ENCODE data around the gene CASK.

DNA sequence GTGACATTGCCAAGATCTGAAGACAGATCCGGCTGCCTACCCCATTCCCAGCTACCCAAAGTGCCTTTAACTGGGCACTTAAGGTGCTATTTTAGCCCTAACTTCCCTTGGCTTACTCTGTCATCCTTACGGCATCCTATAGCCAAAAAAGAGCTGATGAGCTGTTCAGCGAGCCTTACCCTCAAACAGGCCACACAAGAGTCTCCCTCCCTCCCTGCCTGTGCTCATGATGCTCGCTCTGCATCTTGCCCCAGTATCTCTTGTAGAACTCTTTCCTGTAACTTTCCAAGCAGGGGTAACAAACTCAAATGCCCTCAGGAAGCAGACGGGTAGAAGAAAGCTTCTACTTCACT lies 896 bp downstream of the CXorf38 start:
- RAMPAGE, long total RNA: no peak
- RRBS: no CpG with 5 or more reads among the region's 5 CpGs
PRO-cap:
- standard: no peak
- CoPRO, capped RNA only, 2 experiments: peak in 1 of 2 experiments; most common minus-strand start position 266 of the sequence (in 1)
- CoPRO, capped and uncapped RNA, 2 experiments: peak in 1 of 2 experiments; most common minus-strand start position 238 of the sequence (in 1)
- CoPRO, uncapped RNA only, 2 experiments: no peak in any of the 2 experiments
CAGE:
- cytosol, long polyA plus RNA: no peak
- long polyA plus RNA: no peak
- nucleolus, long total RNA: no peak
- nucleus, long polyA plus RNA: no peak

DNA sequence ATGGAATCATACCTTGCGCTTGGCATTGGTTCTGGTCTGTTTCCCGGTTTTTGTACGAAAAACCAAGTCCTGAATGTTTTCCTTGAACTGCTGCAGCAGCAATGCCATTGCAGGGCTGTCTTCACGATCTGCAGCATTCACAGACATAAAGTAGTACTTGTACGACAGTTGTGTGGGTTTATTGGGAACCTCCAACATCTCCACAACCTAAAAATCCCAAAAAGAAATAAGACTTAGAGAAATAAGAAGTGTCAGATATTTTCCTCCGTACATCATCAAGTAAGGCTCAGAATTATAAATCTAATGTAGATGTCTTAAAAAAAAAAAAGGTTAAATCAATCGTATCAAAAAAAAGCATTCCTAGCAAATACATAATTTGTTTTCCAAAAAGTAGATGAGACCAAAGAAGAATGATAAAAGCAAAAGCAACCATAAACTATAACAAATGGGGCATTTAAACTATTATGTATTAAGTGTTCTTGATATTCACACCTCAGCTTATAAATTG lies 42.6 kb downstream of the MED14 start:
- RAMPAGE, long total RNA: no peak
- RRBS: no CpG with 5 or more reads among the region's 7 CpGs
PRO-cap:
- standard: no peak
- CoPRO, capped RNA only, 2 experiments: no peak in any of the 2 experiments
- CoPRO, capped and uncapped RNA, 2 experiments: no peak in any of the 2 experiments
- CoPRO, uncapped RNA only, 2 experiments: no peak in any of the 2 experiments
CAGE:
- cytosol, long polyA plus RNA: no peak
- long polyA plus RNA: no peak
- nucleolus, long total RNA: no peak
- nucleus, long polyA plus RNA: no peak

DNA sequence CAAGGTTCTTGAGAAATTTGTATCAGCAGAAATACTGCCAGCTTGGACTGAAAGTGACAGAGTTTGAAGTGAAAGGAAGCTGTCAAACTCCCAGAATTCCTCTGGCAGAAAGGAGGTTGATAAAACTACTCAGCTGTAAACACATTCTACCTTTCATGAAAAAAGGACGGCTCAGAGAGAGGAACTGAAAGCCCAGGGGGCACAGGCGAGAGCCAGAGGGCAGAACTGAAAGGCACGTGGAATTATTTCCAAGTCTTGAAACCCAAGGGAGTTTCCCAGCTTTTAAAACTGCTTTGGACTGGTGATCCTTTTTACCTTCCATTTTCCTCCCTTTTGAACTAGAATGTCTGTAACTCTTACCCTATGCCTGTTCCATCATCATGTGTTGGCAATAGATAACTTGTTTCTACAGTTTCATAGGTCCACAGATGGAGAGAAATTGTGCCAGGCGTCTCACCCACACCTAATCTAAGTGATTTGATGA lies 14.6 kb upstream of the MED14 start:
- RAMPAGE, long total RNA: no peak
- RRBS: no CpG with 5 or more reads among the region's 4 CpGs
PRO-cap:
- standard: no peak
- CoPRO, capped RNA only, 2 experiments: no peak in any of the 2 experiments
- CoPRO, capped and uncapped RNA, 2 experiments: no peak in any of the 2 experiments
- CoPRO, uncapped RNA only, 2 experiments: no peak in any of the 2 experiments
CAGE:
- cytosol, long polyA plus RNA: no peak
- long polyA plus RNA: no peak
- nucleolus, long total RNA: no peak
- nucleus, long polyA plus RNA: no peak

DNA sequence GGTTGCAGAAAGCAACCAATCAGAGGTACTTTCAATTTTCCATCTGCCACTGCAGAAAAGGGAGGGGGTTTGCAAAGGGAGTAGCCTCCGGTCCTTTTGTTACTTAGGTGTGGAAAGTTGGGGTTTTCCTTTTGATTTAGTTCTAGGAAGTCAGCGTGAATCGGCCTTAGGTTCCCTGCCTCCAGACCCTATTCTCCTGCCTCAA lies 51.7 kb upstream of the USP9X start:
- RAMPAGE, long total RNA: no peak
- RRBS: no CpG with 5 or more reads among the region's 3 CpGs
PRO-cap:
- standard: no peak
- CoPRO, capped RNA only, 2 experiments: no peak in any of the 2 experiments
- CoPRO, capped and uncapped RNA, 2 experiments: no peak in any of the 2 experiments
- CoPRO, uncapped RNA only, 2 experiments: no peak in any of the 2 experiments
CAGE:
- cytosol, long polyA plus RNA: no peak
- long polyA plus RNA: no peak
- nucleolus, long total RNA: no peak
- nucleus, long polyA plus RNA: no peak

DNA sequence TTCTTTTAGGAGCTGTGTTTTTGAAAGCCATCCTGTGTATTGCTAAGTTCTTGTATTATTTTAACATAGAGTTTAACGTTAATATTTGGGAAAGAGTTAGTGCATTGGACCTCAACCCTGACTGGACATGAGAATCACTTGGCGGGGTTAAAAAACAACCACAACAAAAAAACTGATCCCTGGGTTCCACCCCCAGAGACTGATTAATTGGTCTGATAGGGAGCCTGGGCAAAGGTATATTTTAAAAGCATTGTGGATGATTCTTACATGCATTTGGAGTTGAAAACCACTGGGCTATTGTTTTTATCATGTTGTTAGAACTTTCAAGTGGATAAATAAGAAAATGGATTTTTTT lies 3.5 kb downstream of the USP9X start:
- RAMPAGE, long total RNA: no peak
- RRBS: no CpG with 5 or more reads among the region's 2 CpGs
PRO-cap:
- standard: no peak
- CoPRO, capped RNA only, 2 experiments: no peak in any of the 2 experiments
- CoPRO, capped and uncapped RNA, 2 experiments: no peak in any of the 2 experiments
- CoPRO, uncapped RNA only, 2 experiments: no peak in any of the 2 experiments
CAGE:
- cytosol, long polyA plus RNA: no peak
- long polyA plus RNA: no peak
- nucleolus, long total RNA: no peak
- nucleus, long polyA plus RNA: no peak

GRCh38 chrX:41101382-41101604 lies 16.0 kb downstream of the USP9X start:
- RAMPAGE, long total RNA: no peak
- RRBS: no CpG with 5 or more reads among the region's 5 CpGs
PRO-cap:
- standard: no peak
- CoPRO, capped RNA only, 2 experiments: no peak in any of the 2 experiments
- CoPRO, capped and uncapped RNA, 2 experiments: no peak in any of the 2 experiments
- CoPRO, uncapped RNA only, 2 experiments: no peak in any of the 2 experiments
CAGE:
- cytosol, long polyA plus RNA: no peak
- long polyA plus RNA: no peak
- nucleolus, long total RNA: no peak
- nucleus, long polyA plus RNA: no peak

DNA sequence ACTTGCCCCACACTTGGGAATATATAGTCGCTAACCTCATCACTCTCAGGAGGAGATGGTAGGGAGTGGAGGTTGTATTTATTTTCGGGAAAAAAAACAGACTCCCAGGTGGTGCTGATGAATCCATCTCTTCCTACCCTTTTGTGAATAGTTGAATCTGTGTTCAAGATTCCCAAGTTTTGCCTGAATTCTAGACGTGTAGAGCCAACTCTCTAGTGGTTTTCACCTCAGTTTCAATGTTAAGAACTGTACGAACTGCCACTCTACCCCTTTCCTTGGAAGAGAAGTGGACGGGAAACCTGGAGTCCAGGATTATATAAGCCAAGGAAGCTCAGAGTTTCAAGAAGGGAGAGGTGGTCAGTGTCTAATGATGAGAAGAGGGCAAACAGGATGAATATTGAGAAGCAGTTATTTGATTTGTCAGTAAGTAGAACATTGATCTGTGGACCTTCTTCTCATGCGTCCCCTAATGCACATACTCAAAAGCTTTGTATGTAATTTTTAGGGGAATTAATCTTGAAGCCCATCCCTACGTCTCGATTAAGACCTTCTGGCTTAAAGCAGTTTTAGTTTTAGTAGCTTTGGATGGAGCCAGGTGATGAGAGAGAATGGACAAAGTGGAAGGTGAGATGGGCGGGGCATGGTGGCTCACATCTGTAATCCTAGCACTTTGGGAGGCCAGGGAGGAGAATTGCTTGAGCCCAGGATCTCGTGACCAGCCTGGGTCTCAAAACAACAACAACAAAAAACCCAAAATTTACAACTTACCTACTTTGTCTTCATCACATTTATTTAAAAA lies 33.6 kb downstream of the USP9X start:
- RAMPAGE, long total RNA: no peak
- RRBS: no CpG with 5 or more reads among the region's 10 CpGs
PRO-cap:
- standard: no peak
- CoPRO, capped RNA only, 2 experiments: no peak in any of the 2 experiments
- CoPRO, capped and uncapped RNA, 2 experiments: no peak in any of the 2 experiments
- CoPRO, uncapped RNA only, 2 experiments: peak in 2 of 2 experiments; most common plus-strand start position 315 of the sequence (in 1)
CAGE:
- cytosol, long polyA plus RNA: no peak
- long polyA plus RNA: no peak
- nucleolus, long total RNA: no peak
- nucleus, long polyA plus RNA: no peak

DNA sequence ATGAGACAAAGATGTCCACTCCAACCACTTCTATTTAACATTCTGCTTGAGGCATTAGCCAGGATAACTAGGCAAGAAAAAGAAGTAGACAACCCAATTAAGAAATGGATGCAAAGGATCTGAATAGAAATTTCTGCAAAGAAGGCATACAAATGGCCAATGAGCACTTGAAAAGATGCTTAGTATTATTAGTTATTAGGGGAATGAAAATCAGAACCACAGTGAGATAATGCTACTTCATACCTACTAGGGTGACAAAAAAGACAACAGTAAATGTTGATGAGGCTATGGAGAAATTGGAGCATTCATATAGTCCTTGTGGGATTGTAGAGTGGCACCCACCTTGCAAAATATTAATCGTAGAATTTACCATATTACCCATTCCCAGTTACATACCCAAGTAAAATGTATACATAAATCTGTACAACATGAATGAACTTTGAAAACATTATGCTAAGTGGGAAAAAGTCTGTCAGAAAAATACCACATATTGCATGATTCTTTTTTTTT lies 73.8 kb downstream of the USP9X start:
- RAMPAGE, long total RNA: no peak
- RRBS: no CpG with 5 or more reads among the region's 1 CpG
PRO-cap:
- standard: no peak
- CoPRO, capped RNA only, 2 experiments: no peak in any of the 2 experiments
- CoPRO, capped and uncapped RNA, 2 experiments: no peak in any of the 2 experiments
- CoPRO, uncapped RNA only, 2 experiments: no peak in any of the 2 experiments
CAGE:
- cytosol, long polyA plus RNA: no peak
- long polyA plus RNA: no peak
- nucleolus, long total RNA: no peak
- nucleus, long polyA plus RNA: no peak

GRCh38 chrX:41189044-41189645 lies 103.9 kb downstream of the USP9X start:
- RAMPAGE, long total RNA: no peak
- RRBS: no CpG with 5 or more reads among the region's 1 CpG
PRO-cap:
- standard: no peak
- CoPRO, capped RNA only, 2 experiments: no peak in any of the 2 experiments
- CoPRO, capped and uncapped RNA, 2 experiments: no peak in any of the 2 experiments
- CoPRO, uncapped RNA only, 2 experiments: no peak in any of the 2 experiments
CAGE:
- cytosol, long polyA plus RNA: no peak
- long polyA plus RNA: no peak
- nucleolus, long total RNA: no peak
- nucleus, long polyA plus RNA: no peak

- RAMPAGE, long total RNA: no peak
- RRBS: no CpG with 5 or more reads among the region's 11 CpGs
PRO-cap:
- standard: bidirectional peak, plus-strand start at chrX:41331716, minus-strand start at chrX:41331689
- CoPRO, capped RNA only, 2 experiments: no peak in any of the 2 experiments
- CoPRO, capped and uncapped RNA, 2 experiments: no peak in any of the 2 experiments
- CoPRO, uncapped RNA only, 2 experiments: peak in 1 of 2 experiments; most common plus-strand start chrX:41331840 (in 1); most common minus-strand start chrX:41331782 (in 1)
CAGE:
- cytosol, long polyA plus RNA: no peak
- long polyA plus RNA: no peak
- nucleolus, long total RNA: no peak
- nucleus, long polyA plus RNA: no peak
Measured at GRCh38 chrX:41331449-41332052, 2.4 kb upstream of the DDX3X start.

- RAMPAGE, long total RNA: no peak
- RRBS: 3% methylated on average over 13 of the region's 83 CpGs
PRO-cap:
- standard: bidirectional peak, plus-strand start at chrX:41334614, minus-strand start at chrX:41334521; bidirectional peak, plus-strand start at chrX:41335125, minus-strand start at chrX:41335024
- CoPRO, capped RNA only, 2 experiments: peak in 2 of 2 experiments; most common plus-strand start chrX:41334614 (in 2); most common minus-strand start chrX:41334521 (in 2)
- CoPRO, capped and uncapped RNA, 2 experiments: peak in 2 of 2 experiments; most common plus-strand start chrX:41334637 (in 2); most common minus-strand start chrX:41334521 (in 2)
- CoPRO, uncapped RNA only, 2 experiments: no peak in any of the 2 experiments
CAGE:
- cytosol, long polyA plus RNA: no peak
- long polyA plus RNA: no peak
- nucleolus, long total RNA: no peak
- nucleus, long polyA plus RNA: no peak
Measured at GRCh38 chrX:41334401-41335439, 758 bp downstream of the DDX3X start.

DNA sequence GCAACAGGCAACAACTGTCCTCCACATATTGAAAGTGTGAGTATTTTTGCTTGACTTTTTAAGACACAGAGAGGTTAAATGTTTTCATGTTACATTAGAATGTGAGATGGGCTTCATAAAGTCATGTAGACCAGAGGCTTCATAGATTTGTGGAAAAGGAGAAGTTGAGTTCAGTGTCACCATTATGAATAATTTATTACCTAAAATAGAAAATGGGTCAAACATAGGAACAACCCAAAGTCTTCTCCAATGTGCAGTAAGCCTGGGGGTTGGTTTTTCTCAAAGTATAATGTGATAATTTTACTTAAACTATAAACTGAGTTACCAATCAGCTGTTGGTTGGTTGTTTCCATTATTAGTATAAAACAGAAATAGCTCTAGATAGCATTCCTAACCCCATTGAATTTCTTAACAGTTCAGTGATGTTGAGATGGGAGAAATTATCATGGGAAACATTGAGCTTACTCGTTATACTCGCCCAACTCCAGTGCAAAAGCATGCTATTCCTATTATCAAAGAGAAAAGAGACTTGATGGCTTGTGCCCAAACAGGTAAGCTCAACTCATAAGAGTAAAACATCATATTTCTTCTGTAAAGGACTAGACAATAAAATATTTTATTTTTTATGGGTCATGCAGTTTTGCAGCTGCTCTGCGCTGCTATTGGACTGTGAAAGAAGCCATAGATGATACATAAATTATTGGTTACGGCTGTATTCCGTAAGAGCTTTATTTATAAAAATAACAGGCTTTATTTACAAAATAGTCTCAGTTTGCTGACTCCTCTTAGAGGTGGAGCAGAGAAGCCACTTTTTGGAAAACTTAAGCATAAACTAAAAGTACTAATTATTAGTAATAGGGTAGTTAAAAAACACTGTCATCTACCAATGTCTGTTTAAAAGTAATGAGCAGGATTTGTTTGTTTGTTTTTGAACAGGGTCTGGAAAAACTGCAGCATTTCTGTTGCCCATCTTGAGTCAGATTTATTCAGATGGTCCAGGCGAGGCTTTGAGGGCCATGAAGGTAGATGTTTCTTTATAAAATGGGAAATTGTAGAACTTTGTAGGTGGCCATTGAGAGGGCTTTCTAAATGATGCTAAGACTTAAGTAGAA lies 9.2 kb downstream of the DDX3X start:
- RAMPAGE, long total RNA: no peak
- RRBS: no CpG with 5 or more reads among the region's 6 CpGs
PRO-cap:
- standard: no peak
- CoPRO, capped RNA only, 2 experiments: no peak in any of the 2 experiments
- CoPRO, capped and uncapped RNA, 2 experiments: no peak in any of the 2 experiments
- CoPRO, uncapped RNA only, 2 experiments: peak in 2 of 2 experiments; most common plus-strand start position 700 of the sequence (in 1)
CAGE:
- cytosol, long polyA plus RNA: no peak
- long polyA plus RNA: no peak
- nucleolus, long total RNA: no peak
- nucleus, long polyA plus RNA: no peak

- RAMPAGE, long total RNA: no peak
- RRBS: no CpG with 5 or more reads among the region's 15 CpGs
PRO-cap:
- standard: no peak
- CoPRO, capped RNA only, 2 experiments: no peak in any of the 2 experiments
- CoPRO, capped and uncapped RNA, 2 experiments: no peak in any of the 2 experiments
- CoPRO, uncapped RNA only, 2 experiments: peak in 1 of 2 experiments; most common plus-strand start chrX:41347114 (in 1)
CAGE:
- cytosol, long polyA plus RNA: no peak
- long polyA plus RNA: no peak
- nucleolus, long total RNA: no peak
- nucleus, long polyA plus RNA: no peak
Measured at GRCh38 chrX:41346723-41347594, 13.0 kb downstream of the DDX3X start.

DNA sequence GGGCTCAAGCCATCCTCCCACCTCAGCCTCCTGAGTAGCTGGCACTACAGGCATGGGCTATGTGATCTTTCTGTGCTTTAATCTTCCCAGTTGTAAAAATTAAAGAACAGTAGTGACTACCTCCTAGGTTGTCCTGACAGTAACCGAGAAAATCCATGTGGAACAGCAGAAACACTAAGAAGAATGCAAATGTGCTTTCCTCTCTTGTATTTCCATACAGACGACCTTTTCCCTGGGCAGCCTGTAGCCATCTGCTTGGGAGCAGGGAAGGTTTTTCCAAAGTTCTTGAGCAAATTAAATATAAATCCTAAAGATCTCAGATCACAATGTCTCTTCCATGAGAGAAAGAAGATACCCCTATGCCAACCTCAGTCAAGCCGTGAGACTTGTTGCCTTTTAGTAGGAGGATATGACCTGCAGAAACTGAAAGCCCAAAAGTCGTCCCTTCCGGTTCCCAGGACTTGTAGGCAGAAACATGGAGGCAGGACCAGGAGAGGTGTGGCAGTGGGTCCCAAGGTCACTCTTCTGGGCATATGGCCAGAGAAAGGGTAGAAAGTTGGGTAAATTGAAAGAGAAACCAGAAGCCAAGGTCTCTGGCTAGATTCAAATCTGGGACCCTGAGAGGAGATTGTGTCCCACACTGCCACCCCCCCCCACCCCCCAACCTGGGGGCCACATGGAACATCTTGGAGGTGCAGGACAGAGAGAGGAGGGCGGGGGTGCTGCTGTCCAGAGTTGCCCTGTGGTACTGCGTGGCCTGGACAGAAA lies 55.2 kb downstream of the DDX3X start:
- RAMPAGE, long total RNA: no peak
- RRBS: no CpG with 5 or more reads among the region's 7 CpGs
PRO-cap:
- standard: no peak
- CoPRO, capped RNA only, 2 experiments: no peak in any of the 2 experiments
- CoPRO, capped and uncapped RNA, 2 experiments: no peak in any of the 2 experiments
- CoPRO, uncapped RNA only, 2 experiments: no peak in any of the 2 experiments
CAGE:
- cytosol, long polyA plus RNA: no peak
- long polyA plus RNA: no peak
- nucleolus, long total RNA: no peak
- nucleus, long polyA plus RNA: no peak

DNA sequence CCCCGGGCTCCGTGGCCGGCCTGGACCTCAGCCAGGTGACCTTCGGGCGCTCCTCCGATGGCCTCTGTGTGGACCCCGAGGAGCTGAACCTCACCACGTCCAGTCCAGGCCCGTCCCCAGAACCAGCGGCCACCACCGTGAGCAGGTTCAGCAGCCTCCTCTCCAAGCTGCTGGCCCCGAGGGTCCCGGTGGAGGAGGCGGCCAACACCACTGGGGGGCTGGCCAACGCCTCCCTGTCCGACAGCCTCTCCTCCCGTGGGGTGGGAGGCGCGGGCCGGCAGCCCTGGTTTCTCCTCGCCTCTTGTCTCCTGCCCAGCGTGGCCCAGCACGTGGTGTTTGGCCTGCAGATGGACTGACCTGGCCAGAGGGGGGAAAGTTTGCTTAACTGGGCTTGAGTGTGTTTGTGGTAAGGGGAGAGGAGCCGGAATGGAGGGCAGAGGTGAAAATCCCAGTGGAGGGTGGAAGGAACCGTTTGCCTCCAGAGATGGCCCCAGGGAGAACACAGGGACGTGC lies 27.5 kb downstream of the NYX start:
- RAMPAGE, long total RNA: no peak
- RRBS: 37% methylated on average over 6 of the region's 26 CpGs
PRO-cap:
- standard: no peak
- CoPRO, capped RNA only, 2 experiments: no peak in any of the 2 experiments
- CoPRO, capped and uncapped RNA, 2 experiments: no peak in any of the 2 experiments
- CoPRO, uncapped RNA only, 2 experiments: no peak in any of the 2 experiments
CAGE:
- cytosol, long polyA plus RNA: no peak
- long polyA plus RNA: no peak
- nucleolus, long total RNA: no peak
- nucleus, long polyA plus RNA: no peak

- RAMPAGE, long total RNA: no peak
- RRBS: no CpG with 5 or more reads among the region's 2 CpGs
PRO-cap:
- standard: no peak
- CoPRO, capped RNA only, 2 experiments: no peak in any of the 2 experiments
- CoPRO, capped and uncapped RNA, 2 experiments: no peak in any of the 2 experiments
- CoPRO, uncapped RNA only, 2 experiments: no peak in any of the 2 experiments
CAGE:
- cytosol, long polyA plus RNA: no peak
- long polyA plus RNA: no peak
- nucleolus, long total RNA: no peak
- nucleus, long polyA plus RNA: no peak
Measured at GRCh38 chrX:41560923-41561449, 113.8 kb downstream of the NYX start.

- RAMPAGE, long total RNA: no peak
- RRBS: no CpG with 5 or more reads among the region's 5 CpGs
PRO-cap:
- standard: no peak
- CoPRO, capped RNA only, 2 experiments: no peak in any of the 2 experiments
- CoPRO, capped and uncapped RNA, 2 experiments: no peak in any of the 2 experiments
- CoPRO, uncapped RNA only, 2 experiments: no peak in any of the 2 experiments
CAGE:
- cytosol, long polyA plus RNA: no peak
- long polyA plus RNA: no peak
- nucleolus, long total RNA: no peak
- nucleus, long polyA plus RNA: no peak
Measured at GRCh38 chrX:41686749-41687200, 2.0 kb upstream of the GPR34 start.

DNA sequence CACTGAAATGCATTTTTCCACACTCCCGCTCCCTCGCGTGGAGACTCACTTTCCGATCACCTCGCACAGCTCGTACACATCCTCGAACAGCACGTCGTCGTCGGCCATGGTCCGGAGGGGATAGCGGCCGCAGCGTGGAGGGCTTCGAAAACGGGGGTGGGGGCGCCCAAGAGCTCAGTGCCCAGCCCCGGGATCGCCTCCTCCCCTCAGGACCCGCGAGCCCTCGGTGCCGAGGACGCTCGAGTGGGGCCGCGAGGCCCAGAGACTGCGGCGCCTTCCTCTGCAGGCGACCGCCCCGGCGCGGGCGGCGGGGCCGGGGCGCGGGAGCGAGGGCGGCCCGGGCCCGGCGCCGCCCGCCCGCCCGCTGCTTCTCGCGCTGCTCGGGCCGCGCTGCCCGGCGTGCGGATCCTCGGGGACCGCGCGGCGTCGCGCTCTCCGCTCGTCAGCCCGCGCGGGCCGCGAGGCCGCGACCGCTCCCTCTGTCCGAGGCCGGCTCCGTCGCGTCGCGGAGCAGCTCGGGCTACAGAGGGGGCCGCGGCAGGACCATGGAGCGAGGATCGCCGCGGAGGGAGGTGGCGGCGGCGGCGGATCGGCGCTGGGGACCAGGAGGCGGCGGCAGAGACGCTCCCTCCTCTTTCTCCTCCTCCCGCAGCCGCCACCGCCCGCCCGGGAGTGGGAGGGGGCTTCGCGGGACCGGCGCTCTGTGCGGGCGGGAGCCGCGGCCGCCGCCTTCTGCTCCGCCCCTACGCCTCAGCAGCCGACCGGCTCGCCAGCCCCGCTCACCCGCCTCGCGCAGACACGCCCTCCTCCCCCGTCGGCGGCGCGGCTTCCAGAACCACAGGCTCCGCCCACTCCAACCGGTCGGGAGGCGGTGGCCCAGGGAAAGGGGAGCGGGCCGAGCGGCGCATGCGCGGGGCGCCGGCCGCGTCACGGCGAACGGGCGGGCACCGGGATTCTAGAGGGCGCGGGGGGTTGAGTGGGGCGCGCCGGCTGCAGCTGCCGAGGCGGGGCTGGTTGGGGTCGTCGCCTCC lies at the start of gene CASK:
TSS of gene CASK (minus strand) at position 674 of the 1,031 bp plus-strand sequence.
- RAMPAGE, long total RNA: no peak
- RRBS: 3% methylated on average over 38 of the region's 155 CpGs
PRO-cap:
- standard: unidirectional peak, plus-strand start at position 209 of the sequence; bidirectional peak, plus-strand start at position 953 of the sequence, minus-strand start at position 734 of the sequence
- CoPRO, capped RNA only, 2 experiments: peak in 2 of 2 experiments; most common plus-strand start position 953 of the sequence (in 2); most common minus-strand start position 734 of the sequence (in 2)
- CoPRO, capped and uncapped RNA, 2 experiments: peak in 2 of 2 experiments; most common plus-strand start position 953 of the sequence (in 2); most common minus-strand start position 734 of the sequence (in 2)
- CoPRO, uncapped RNA only, 2 experiments: no peak in any of the 2 experiments
CAGE:
- cytosol, long polyA plus RNA: no peak
- long polyA plus RNA: no peak
- nucleolus, long total RNA: no peak
- nucleus, long polyA plus RNA: no peak